Neural progenitor cell (in vitro differentiated cells): ENCODE data around the genes PPP1R15B and CNTN2.

DNA sequence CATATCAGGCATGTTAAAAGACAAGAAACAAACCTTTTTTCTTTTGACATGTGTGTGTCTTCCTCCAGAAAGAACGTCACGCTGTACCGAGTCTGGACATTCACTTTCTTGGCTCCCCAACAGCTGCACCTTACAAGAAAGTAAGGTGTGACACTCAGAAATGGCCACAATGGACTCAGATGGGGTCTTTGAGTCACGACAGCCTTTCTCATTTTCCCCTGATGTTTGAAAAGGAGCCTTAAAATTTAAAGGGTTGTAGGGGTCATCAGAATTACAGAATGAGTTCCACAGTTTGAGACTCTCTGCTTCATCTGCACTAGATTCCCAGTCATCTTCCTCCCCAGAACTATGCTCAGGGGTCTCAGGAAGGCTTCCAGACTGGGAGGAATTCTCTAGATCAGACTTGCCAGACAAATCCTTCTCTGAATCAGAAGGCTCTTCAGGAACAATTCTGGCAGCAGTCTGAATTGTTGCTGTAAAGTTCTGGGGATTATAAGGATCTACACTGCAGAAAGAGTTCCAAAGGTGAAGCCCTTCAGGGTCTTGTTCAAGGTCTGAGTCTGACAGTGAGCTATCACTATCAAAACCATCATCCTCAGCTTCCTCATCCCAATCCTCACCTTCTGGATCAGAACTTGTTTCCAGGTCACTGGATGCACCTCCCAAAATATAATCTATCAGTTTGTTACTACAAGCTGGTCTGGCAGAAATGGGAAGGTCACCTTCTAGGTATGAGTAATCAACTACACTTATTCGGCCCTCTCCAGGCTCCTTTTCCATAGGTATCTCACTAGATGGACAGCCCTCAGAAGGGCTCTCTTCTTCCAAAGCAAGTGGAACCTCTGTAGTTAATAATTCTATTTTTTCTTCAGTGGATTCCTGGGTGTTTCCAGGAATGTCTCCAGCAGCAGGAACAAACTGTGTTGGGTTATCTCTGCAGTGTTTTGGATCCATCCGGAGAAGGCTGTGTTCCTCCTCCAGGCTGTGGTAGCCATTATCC lies 1.9 kb downstream of the PPP1R15B start:
- RAMPAGE, long total RNA = no peak

- RAMPAGE, long total RNA = no peak
Measured at GRCh38 chr1:204411517-204412396, at the start of gene PPP1R15B. TSS of gene PPP1R15B (minus strand) at chr1:204411817.

GRCh38 chr1:204461960-204462559 lies 32.5 kb downstream of the PIK3C2B start:
- RAMPAGE, long total RNA = no peak

DNA sequence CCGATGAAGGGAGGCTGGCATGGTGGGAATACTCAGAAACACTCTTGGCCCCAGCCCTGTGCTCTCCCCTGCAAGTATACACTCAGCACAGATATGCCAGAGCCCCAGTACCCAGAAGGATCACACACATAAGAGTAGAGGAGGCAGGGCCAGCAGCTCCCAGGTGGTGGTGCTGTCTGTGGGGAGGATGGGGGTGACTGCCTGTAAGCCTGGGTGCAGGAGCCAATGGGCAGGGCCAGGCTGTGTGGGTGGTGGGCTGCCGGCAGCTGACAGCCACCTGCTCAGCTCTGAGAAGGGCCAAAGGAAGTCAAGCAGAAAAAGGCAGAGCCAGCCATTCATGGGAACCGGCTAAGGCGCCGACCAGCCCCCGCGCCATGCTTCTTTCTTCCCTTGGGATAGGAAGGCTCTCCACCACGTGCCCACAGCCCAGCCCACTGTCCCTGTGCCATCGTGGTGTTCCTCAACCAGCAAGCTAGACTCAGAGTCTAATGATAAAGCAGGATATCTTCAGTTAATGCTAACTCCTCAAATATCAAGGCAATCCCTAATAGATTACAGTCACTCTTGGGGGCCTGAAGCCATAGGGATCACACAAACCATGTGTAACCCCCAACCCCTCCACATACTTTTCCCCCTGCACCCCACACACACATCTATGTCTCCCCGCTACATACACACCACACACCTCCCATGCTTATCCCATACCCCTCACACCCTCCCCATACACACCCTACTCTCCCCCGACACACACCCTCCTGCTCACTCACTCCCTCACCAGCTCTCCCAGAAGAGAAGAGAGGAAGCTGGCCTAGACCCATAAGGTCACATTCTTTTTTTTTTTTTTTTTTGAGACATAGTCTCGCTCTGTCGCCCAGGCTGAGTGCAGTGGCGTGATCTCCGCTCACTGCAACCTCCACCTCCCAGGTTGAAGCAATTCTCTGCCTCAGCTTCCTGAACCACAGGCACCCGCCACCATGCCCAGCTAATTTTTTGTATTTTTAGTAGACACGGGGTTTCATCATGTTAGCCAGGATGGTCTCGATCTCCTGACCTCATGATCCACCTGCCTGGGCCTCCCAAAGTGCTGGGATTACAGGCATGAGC lies 13.8 kb downstream of the PIK3C2B start:
- RAMPAGE, long total RNA = no peak

DNA sequence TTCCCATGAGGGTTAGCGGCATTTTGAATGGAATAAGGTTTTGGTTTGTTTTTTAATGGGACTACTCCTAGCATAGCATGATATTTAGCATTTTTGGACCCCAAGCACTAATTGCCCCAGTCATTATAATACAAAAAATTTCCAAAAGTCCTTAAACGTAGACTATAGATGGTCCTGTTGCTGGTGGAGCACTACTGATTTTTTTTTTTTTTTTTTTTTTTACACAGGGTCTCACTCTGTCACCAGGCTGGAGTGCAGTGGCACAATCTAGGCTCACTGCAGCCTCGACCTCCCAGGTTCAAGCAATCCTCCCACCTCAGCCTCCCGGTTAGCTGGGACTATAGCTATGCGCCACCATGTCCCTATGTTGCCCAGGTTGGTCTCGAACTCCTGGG lies 51.3 kb downstream of the MDM4 start:
- RAMPAGE, long total RNA = no peak

GRCh38 chr1:204578726-204579551 lies 62.7 kb downstream of the MDM4 start:
- RAMPAGE, long total RNA = no peak

GRCh38 chr1:204638003-204638333 lies 47.6 kb downstream of the LRRN2 start:
- RAMPAGE, long total RNA = no peak

GRCh38 chr1:204714700-204715358 lies 29.3 kb upstream of the LRRN2 start:
- RAMPAGE, long total RNA = no peak

DNA sequence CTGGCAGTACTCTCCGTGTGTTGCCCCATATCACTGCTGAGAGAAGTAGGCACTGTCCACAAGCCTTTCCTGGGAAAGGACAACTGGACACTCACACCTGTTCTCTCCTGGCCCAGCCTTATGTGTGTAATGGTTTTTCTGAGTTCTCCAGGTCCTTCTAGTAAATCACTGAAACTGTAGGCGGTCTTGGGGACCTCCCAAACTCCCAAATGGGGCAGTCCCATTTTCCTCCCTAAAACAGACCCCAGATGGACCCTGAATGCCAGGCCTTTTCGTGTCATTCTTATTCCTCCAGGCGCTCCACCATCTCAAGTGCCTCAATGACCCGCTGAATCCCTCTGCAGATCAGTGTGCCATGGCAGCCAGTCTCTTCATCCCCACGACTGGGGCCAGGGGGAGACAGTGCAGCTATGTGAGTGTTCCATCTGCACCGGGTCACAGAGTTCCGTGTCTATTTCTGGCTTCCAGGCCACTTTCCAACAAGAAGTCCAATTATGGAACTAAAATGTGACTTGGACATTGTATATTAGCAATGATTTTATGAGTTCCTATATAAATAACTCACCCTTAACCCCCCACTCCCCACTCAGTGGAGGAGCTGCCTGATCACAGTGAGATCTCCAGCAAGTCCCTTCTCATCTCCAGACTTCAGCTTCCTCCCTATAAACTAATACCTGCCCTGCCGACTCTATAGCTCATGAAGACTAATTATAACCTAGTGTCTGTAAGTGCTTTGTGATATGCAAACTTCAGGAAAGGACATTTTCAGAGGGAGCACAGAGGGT lies 14.3 kb upstream of the NFASC start:
- RAMPAGE, long total RNA = no peak

DNA sequence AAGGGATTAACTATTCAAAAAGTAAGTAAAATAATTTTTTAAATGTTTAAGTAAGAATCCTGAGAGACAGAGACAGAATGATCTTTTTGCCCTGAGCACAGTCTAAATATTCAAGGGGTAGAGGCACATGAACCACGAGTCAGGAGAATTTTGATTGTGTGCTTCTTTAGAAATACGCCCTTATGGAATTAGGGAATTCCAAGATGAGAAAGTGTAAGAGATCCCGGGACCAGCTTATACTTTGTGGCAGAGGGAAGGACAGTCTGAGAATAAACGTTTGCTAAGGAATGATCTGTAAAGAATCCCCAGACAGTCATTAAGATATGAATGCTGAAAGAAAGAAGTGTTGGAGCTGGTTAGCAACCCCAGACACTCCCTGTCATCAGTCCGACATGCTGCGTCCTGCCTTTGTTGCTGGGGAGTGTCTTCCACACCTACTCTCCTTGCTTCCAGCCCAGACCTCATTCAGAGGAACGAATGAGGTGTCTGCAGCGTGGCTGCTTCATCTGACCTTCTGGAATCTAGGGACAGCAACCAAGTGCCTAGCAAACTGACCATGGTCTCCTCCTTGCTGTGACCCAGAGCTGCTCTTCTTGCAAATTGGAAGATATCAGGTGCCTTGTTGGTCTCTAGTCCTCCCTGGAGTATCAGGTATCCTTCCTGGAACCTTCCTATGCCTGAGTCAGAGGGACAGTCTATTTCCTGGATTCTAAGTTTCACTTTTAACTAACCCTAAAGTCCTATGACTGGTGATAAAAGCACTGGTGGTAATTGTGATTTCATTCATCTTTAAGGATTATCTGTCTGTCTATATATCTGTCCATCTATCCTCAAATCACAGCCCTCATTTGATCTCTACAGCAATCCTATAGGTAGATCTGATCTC lies 87.4 kb downstream of the NFASC start:
- RAMPAGE, long total RNA = no peak

GRCh38 chr1:205042602-205043569 lies at the start of gene CNTN2:
TSS of gene CNTN2 (plus strand) at chr1:205043212.
- RAMPAGE, long total RNA = no peak

DNA sequence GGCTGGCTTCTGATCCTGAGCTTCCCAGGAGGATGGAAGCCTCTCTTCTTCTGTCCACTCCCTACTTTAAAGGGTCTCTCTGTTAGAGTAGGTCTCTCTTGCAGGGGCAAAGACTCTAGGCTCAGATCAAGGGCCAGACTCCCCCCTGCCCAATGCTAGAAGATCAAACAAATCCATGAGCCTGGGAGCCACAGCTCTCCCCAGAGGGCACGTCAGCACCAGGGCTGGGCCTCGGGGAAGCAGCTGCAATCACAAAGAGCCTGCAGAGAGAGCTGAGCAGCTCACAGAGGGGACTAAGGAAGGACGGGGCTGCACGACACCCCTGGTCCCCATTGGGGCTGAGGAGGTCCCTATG lies 3.8 kb downstream of the CNTN2 start:
- RAMPAGE, long total RNA = no peak

DNA sequence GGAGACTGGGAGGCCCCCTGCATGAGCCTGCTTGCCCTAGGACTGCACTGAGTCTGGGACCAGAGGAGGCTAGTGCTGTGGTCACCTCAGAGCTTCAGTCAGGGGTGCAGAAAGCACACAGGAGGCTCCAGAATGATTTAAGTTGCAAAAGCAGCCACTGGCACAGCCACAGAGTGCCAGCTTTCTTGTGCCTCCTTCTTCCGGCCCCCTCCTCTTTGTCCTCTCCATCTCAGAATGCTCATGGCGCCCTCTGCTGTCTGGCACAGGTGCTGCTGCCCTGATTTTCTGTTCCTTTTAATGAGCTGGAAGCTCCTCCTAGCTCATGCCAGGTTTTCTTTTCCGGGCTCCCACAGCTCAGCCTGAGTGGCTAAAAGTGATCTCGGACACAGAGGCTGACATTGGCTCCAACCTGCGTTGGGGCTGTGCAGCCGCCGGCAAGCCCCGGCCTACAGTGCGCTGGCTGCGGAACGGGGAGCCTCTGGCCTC lies 18.5 kb downstream of the CNTN2 start:
- RAMPAGE, long total RNA = no peak

DNA sequence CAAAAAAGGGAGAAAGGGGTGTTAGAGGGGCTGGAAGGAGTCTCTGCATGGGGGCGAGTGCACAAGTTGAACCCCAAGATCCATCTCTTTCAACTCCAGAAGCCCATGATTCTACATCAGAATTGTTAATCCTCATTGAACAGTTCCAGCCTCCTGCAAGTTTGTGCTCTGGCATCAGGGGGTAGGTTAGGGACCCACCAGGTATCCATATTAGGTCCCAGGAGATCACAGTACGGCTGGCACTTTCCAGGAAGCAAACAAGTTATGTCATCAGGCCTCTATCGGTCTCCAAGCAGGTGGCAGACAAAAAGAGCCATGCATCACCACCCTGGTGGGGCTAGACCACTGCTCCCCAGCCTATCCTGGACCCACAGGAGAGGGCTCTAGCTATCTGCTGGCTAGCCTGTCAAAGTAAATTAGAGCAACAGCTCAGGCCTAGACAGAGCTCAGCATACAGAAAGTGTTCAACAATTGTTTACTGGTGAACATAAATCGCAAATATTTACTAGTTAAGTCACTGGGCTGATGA lies 6.6 kb downstream of the NUAK2 start:
- RAMPAGE, long total RNA = no peak

DNA sequence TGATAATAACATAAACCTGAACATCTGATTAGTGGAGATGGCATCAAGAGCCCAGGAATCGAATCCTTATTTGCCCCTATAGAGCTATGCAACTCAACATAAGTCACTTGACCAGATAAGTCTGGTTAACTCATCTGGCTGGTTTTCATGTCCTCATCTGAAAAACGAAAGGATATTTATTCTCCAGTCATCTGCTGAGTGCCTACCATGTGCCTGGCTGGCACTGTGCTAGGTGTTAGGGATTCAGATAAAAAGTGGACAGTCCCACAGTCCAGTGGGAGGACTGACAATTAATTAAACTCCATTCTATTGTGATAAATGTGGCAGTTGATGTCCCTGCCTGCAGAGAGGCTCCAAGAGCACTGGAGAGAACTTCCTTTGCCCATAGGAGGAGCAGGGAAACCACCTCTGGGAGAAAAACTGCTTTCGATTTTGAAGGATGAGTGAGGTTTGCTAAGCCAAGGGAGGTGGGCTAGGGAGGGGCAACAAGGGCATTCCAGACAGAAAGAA lies 5.4 kb downstream of the NUAK2 start:
- RAMPAGE, long total RNA = no peak

- RAMPAGE, long total RNA = no peak
Measured at GRCh38 chr1:205441658-205442345, 14.0 kb downstream of the BLACAT1 start.

DNA sequence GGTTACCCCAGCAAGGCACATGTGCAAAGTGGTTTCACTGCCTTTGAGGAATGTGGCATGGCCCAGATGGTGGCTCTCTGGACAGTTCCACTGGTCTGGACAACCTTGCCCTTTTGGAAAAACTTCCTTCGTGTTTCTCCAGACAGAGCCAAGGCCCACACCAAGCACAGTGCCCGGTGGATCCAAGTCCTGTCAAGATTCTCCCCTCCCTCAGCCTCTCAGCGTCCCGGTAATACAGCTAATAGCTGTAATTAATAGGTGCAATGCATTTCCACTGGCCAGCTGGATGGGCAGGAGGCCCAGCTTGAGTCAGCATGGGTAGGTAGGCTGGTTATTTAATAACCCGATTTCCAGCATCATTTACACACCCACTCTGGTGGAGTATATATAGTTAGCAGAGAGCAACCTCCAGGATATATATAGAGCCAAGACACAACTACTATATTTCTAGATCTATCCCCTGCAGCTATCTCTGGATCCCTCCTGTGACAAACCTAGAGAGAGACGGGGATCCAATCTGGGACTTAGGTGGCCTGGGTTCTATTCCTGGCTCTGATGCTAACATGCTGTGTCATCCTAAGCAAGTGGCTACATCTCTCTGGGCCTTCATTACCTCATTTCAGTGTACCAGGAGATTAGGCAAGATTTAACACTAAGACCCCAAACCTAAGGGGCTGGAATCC lies 13.4 kb downstream of the BLACAT1 start:
- RAMPAGE, long total RNA = no peak

DNA sequence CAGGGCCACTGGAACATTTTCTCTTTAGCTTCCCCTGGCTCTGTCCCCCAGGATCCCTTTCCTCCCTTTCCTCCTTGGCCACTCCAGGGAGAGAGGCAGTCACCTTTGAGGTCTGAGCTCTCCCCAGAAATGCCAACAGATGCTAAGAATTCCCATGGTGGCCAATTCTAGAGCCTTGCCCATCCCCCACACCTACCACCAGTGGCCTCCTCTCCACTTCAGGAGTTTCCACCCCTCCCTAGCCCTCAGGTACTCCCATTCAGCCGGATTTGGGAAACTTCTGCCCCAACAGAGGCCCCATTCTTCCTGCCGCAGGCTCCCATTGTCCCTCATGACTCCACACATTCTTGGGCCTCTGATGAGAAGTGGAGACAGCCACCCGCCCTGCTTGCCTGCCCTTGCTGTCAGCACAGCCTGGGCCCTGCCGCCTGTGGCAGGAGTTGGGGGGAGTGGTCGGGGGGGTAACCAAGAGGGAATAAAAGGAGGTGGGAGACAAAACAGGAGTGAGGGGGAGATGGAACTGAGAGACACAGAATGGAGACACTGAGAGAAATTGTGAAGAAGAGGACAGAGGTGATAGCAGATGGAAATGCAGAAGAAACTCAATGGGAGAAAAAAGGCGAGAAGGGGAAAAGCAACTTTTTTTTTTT lies 4.6 kb downstream of the BLACAT1 start:
- RAMPAGE, long total RNA = no peak

DNA sequence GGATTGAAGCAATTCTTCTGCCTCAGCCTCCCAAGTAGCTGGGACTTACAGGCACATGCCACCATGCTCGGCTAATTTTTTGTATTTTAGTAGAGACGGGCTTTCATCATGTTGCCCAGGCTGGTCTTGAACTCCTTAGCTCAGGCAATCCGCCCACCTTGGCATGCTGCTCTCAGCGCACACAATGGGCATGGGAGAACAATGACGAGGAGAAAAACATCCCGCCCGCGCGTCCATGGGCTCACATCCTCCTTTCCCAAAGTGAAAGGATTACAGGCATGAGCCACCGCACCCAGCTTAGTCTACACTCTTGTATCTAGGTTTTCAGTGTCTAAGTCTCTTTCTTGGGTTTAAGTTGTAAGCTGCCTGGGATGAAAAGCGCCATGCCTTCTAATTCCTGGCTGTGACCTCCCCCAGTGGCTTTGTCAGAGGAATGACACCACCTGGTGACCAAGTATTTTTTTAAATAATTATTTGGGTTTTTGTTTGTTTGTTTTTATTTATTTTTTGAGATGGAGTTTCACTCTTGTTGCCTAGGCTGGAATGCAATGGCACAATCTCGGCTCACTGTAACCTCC lies 26.4 kb upstream of the MFSD4A start:
- RAMPAGE, long total RNA = no peak

DNA sequence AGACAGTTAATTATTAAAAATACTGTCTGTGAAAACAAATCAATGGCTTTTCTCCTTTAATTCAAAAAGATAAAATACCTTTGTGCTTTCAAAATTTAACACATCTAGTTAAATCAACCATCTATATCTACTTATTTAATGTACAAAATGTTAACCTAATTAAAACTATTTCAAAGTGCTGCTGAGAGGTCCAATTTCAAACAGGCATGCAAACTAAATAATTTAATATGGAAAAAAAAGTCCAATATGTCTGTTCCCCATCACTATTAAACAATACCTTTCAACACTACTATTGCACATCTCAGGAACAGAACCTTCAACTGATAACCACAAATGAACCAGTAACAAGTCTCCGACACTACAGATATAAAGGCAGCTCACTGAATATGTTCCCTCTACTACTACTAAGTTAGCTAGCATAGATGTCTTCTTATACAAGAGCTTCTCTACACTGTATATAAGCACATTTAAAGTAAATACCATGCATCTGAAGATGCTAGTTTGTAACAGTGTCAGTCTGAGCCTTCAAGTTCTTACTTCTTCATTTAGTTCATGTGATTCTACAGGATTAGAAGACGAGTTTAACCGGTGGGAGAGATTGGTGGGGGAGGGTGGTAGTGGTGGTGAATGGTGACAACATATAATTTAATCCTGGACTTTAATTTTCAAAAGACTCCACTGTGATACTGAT lies 17.4 kb downstream of the ELK4 start:
- RAMPAGE, long total RNA = no peak